Sciatic nerve (tissue), 1 donor: ENCODE data around the genes TMEM33 and KCTD8.

DNA sequence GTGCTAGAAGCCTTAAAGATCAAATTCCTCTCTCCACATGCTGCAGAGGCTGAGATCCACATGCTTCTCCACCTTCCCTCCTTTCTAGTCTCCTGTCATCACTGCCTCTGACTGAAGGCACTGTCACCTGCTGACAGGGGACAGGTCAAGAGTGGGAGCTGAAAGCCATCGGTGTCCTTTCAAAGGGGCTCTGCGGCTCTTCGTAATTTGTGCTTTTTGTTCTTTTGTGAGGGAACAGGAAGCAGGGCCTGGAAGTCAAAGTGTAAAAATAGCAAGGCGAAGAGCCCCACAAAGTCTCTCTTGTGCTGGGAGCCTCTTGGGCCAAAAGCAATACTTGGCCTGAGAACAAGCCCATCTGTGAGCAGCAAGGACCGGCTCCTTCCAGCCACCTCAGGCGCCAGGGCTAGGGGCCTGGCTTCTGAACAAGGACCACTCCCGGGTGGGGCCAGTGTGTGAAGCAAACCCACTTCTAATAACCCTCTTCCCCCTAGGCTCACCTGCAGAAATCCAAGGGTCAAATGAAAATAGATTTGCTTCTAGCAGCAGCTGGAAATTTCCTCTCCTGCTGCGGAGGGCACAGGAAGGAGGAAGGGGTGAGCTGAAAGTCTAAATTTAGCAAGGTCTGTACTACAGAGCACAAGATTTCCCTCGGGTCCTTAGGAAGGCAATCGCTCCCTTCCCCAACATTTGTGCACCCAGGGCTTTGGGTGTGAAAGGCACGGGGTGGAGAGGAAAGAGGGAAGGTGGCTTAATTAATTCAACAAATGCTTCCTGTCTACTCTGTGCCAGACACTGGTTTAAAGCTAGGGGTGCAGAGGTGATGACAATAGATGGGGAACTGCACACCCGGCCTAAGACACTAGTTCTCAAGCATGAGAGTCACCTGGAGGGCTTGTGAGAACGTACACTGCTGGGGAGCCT is 204.2 kb downstream of the NSUN7 start:
- PRO-cap: no peak

DNA sequence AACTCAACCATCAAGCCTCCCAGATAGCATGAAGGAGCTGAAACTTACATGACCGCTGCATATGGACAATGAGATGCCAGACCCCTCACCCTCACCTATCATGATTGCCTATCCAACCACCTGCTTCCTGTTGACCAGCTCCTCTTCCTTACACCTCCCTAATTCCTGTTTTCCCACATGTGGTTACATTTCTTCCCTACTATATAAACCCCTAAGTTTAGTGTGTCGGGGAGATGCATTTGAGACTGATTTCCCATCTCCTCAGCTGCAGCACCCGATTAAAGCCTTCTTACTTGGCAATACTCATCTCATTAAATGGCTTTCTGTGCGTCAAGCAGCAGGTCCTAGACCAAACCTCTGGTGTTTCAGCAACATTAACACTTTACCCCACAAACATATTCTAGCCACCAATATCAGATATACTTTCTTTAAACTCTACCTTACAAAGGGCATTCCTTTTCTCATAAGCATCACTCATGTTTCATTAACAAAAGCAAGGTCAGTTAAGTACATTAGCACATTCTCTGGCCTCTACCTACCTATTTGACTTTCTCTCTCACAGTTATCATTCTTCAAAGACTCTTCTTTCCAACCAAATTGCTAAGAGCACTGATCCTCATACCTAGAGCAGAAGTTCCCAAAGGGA is 217.2 kb downstream of the APBB2 start:
- PRO-cap: no peak

DNA sequence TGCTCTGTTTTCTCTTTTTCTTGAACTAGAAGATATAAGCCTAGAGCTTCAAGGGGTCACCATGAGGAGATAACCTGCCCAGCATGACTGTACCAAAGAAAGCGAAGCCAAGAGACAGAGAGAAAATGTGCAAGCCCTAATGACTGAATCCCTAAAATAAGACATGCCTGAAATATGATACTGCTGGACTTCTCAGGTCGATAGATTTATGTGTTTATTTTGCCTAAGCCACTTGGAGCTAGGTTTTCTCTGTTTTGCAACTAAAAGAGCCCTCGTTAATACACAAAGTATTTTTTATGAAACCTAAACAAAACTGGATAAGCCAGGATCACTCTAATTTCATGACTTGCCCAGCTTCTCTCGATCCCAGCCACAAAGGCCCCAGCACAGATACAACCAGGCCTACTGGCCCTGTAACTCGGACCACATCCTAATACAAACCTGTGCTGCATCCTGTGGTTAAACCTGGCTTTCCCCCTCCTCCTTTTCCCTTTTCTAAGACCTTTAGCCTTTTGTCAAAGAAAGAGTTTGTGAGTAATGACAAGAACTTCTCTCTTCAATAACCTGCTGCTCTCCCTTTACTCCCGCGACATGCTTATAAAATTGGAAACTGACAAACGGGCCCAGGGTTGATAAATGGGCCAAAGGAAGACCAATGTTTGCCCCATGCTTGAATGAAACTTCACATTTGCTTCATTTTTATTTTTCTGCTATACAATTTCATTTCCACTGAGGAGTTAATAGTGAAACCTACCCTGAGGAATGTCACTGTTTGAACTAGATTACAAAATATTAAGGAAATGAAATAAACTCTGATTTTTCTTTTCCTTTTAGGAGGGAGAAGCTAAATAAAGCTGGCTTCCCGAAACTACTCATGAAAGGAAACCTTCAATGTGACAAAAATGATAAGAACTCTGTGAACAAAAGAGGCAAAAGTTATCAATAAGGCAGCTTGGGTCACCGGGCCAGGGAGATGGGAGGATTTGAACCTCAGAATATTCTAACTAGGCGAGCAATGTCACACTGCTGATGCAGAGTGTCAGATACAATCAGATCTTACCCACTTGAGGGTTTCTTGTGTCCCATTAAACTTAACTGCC is 185.6 kb downstream of the APBB2 start:
- PRO-cap: no peak

GRCh38 chr4:41428540-41429187 is 109.3 kb upstream of the LIMCH1 start:
- PRO-cap: no peak

GRCh38 chr4:41646466-41647393 is 101.8 kb downstream of the PHOX2B start:
- PRO-cap: no peak

DNA sequence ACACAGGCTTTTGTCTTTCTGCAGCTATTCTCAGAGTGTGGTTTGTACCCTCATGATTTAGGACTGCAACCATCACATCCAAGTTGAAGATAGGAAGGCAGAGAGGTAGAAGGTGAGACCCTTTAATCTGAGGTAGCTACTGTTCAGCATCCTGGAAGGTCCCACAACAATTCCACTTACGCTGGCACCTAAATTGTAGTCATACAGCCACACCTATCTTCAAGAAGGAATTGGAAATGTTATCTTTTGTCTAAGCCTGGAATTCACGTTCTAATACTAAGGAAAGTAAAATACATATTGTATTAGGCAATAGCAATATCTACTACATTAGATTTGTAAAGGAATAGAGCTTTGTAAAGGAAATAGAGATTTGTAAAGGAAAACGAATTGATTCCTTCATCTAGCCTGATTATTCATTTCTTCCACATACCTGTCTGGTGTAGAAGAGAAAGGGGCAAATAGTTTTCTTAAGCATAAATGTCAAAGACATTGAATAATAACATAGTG is 76.4 kb upstream of the PHOX2B start:
- PRO-cap: no peak

DNA sequence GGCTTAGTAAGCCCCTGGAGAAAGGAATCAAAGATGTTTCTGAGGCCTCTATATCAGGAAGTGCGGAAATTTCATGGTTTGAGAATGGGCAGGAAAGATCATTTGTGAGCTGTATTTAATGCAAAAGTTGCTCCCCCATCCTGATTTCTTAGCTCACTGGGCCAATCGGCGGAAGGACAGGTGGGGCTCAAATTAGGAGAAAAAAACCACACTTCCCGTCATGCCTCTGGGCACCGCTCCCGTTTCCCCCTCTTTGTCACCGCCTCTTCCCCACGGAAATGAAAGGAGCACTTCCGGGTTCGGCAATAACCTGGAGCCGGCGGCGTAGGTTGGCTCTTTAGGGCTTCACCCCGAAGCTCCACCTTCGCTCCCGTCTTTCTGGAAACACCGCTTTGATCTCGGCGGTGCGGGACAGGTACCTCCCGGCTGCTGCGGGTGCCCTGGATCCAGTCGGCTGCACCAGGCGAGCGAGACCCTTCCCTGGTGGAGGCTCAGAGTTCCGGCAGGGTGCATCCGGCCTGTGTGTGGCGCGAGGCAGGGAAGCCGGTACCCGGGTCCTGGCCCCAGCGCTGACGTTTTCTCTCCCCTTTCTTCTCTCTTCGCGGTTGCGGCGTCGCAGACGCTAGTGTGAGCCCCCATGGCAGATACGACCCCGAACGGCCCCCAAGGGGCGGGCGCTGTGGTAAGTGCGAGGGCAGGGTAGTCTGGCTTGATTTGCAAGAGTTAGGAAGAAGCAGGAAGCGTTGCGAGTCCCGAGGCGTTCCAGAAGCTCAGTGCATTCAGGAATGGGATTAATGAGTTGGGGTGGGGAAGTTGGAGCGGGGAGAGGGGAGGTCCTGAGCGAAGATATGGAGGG is at the start of gene TMEM33:
TMEM33 (plus strand) TSS at position 582 of the 856 bp plus-strand sequence.
- PRO-cap: unidirectional peak, plus-strand start at position 305 of the sequence; unidirectional peak, plus-strand start at position 361 of the sequence

GRCh38 chr4:41935704-41936099 is 473 bp downstream of the TMEM33 start:
- PRO-cap: no peak

DNA sequence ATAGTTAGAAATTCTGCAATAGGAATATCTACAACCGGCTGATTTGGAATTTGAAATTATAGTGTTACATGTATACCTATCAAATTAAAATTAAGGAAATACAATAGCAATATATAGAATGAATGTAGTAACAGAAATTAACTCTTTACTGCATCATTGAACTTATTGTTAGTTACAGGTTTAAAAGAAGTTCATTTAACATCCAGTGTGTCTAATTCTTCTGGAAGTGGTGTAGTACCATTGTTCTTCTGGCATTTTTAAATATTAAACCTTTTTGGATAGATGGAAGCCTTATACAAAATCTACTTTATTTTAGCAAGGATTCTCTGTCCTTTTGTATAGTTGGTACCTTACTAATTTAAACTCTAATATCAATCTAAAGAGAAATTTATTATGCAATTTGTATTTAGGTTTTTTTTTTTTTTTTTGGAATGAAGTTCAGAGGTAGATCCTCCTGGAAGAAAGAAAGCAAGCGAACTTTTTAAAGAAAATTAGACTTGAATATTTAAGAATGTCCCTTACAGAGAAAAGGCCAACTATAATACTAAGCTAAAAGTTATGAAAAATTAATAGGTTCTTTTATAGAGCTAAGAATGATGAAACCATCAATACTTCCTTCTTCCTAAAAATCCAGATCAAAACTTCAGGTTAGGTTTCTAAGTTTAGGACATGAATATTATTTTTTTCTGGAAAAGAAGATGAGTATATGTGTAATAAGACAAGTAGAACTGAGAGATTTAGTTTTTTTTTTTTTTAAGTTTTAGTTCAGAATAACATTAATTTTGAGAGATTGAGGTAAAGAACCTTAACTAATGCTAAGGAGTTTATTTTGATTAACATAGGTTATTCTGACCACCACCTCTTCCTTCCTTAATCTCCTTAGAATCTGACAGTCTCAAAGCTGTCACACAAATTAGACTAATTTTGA is 21.9 kb downstream of the TMEM33 start:
- PRO-cap: no peak

DNA sequence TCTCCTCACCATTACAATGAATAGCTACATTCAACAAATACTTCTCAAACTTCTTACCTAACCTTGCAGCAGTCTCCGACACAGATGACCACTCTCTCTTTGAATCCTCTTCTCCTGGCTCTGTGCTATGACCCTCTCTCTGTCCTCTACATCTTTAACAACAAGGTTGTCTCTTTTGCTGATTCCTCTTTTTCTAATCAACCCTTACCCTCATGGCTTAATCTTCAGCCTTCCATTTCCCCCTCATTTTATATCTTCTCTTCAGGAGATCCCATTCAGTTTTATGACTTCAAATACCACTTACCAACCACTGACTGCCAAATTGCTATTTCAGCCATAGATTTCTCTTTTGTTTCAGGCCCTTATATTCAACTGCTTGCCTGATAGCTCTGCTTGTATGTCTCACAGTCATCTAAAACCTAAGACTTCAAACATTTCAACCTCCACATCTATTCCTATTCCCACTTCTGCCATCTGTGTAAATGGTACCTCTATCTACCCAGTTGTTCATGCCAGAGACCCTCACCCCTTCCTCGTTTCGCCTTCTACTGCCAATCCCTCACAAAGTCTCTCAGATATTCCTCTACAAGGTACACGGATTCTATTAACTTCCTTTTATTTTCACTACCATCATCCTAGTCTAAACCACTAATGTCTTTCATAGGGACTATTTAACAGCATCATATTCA is 110.0 kb downstream of the ATP8A1 start:
- PRO-cap: no peak

DNA sequence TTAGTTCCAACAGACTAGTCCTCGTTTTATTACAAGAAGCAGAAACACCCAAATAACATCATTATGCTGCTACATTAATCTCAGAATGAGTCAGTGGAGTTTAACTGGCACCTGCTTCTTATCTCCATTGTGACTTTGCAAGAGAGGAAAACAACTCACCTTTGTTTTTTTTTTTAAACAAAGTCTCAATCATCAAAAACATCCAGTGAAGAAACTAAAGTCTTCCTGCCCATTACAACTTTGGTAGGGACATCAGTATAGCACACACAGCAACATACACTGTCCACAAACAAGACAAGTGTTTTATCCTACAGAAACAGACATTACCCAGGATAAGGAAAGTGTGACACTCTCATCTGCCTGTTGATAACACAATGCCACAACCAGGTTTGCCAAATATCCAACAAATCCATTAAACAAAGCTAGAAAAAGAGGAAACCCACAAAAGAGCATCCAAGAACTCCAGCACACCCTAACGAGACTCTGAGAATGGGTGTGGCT is 15.0 kb downstream of the ATP8A1 start:
- PRO-cap: no peak

GRCh38 chr4:44025355-44025782 is 423.2 kb downstream of the KCTD8 start:
- PRO-cap: no peak

DNA sequence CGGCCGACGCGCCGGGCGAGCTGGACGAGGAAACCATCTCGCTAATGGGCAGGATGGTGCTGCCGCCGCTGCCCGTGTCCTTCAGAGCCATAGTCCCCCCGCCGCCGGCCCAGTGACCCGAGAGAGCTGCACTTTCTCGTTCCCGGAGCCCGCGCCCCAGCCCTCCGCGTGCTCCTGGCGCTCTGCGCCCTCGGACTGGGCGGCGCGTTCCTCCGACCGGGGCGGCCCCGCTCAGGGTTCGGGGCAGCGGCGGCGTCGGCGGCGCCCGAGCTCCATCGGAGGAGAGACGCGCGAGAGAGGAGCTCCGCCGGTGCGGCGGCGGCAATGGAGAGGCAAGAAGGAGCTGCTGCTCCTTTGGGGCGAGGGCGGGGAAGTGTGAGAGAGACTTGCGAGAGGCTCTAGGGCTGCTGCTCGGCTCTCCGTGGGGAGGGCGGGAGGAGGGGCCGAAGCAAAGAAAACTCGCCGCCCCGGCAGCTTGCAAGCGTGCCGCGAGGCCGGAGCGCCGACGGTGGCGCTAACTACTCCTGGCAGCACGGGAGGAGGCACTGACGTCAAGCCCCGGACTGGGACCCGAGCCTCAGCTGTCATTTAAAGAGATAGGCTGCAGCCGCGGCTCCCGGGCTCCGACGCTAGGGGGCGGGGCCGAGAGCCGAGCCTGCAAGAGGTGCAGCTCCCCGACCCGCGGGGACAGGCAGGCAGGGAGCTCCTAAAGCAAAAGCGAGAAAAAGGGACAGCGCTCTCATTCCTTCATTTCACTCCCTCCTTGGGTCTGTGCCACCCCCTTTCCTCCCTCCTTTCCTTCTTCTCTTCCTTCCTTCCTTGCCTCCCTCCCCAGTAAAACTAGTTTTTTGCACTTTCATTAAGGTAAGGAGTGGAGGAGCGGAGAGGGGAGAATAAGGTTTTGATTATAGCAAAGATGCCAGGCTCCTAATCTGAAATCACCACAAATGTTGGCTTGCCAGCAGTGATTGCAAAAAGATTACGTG is at the start of gene KCTD8:
KCTD8 (minus strand) TSS at position 377 of the 986 bp plus-strand sequence.
- PRO-cap: unidirectional peak, minus-strand start at position 192 of the sequence; unidirectional peak, minus-strand start at position 375 of the sequence; unidirectional peak, minus-strand start at position 423 of the sequence

- PRO-cap: unidirectional peak, plus-strand start at chr4:45174893
Observed at GRCh38 chr4:45174789-45175110, 448.4 kb upstream of the GNPDA2 start.

DNA sequence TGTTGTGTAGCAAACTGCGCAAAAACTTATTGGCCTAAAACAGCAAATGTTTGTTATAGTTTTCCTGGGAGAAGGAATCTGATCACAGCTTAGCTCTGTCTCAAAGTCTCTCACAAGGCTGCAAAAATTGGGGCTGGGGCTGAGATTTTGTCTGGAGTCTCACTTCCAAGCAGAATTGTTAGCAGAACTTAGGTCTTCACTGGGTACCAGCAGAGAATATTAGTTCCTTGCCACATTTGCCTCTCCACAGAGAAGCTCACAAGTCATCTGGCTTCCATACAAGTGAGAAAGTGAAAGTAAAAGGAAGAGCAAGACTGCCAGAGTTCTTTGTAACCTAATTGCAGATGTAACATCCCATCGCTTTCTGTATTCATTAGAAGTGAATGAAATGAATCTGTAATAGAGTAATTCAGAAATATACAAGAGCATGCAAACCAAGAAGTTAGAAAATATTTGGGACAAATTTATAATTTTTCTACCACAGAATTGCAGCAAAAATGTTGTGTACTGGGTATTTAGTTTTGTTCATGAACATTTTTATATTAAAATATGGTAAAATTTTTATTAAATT is 624.1 kb upstream of the GNPDA2 start:
- PRO-cap: no peak

DNA sequence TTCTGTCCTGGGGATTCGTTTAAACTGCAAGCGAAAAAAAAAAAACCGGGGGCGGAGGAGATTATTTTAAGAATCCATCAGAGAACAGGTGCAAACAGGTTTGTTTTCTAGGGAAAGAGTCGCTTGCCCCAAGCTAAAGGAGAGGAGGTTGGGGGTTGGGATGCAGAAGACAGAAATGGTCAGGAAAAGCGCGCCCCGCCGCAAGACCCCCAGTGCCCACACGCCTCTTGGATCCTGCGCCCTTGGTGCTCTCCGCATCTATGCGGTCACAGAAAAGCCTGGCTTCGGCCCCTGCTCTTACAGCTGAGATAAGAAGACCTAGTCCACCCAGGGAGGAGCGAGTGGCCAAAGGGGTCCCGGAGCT is 476 bp downstream of the GABRA4 start:
- PRO-cap: no peak

DNA sequence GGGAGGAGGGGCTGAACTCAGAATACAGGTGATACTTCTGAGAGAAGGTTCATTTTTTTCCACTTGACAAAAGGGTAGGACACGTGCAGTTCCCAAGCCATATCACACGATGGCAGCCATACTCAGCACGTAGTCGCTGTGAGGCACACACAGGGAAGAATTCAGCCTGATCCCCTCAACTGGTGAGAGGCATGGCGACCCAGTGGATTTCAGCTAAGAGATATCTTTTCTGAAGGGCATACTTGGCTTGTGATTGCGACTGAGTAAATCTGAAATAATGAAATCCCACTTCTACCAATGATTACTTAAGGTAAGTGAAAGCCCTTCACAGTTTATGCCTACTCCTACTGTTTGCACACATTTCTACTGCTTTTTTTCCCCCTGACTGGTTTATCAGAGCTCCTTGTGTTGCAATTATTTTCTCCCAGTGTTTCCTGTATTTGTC is 133.1 kb downstream of the CORIN start:
- PRO-cap: no peak

- PRO-cap: no peak
Observed at GRCh38 chr4:47855303-47855691, 17.4 kb upstream of the CORIN start.

- PRO-cap: no peak
Observed at GRCh38 chr4:48012628-48013225, 3.8 kb downstream of the CNGA1 start.

- PRO-cap: no peak
Observed at GRCh38 chr4:48108540-48109142, 25.4 kb downstream of the TXK start.